Foreskin fibroblast (primary cell): ENCODE results near the gene CD163.

GRCh38 chr12:7071943-7072529 lies 11.5 kb downstream of the C1S start:
- RRBS: no CpG with 5 or more reads among the region's 7 CpGs

DNA sequence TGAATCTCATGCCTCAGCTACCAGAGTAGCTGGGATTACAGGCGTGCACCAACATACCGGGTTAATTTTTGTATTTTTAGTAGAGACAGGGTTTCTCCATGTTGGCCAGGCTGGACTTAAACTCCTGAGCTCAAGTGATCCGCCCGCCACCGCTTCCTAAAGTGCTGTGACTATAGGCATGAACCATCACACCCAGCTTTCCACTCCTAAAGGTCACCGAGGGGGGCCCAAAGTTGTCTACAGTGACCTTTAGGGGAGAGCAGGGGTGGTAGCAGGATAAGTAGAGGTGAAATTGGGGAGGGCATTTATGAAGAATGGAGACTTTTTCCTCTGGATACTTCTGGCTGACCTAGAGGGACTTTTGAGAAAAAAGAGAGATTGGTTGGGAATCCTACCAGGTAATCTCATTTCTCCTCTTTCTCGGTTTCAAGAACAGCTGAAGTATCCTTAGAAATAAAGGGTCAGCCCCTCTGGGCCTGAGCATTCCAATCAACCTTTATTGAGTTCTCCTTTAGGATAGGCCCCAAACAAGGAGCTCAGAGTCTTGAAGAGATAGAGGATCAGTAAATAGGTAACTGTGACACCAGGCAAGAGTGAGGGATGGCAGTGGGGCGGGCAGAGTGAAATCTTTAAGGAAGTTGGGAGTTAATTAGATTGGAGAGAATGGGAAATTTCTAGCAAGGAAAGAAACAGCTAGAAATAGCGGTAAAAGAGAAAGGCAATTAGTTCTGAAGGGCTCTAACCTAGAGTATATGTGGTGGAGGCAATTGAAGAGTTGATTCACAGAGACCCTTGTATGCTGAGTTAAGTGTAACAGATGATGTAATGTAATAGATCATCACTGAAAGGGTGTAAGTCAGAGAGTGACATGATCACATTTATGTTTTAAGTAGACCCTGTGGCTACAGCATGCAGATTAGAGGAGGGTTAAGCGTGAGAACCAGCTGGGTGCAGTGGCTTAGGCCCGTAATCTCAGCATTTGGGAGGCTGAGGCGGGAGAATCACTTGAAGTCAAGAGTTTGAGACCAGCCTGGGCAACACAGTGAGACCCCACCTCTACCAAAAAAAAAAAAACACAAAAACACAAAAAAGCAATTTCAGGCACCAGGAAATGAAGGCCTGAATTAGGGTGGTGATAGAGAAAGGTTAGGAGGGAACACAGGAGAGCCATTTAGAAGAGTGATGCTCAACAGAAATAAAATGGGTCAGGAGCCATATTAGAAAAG lies 3.3 kb downstream of the RBP5 start:
- RRBS: no CpG with 5 or more reads among the region's 12 CpGs

GRCh38 chr12:7210335-7210977 lies 21.0 kb downstream of the PEX5 start:
- RRBS: no CpG with 5 or more reads among the region's 7 CpGs

DNA sequence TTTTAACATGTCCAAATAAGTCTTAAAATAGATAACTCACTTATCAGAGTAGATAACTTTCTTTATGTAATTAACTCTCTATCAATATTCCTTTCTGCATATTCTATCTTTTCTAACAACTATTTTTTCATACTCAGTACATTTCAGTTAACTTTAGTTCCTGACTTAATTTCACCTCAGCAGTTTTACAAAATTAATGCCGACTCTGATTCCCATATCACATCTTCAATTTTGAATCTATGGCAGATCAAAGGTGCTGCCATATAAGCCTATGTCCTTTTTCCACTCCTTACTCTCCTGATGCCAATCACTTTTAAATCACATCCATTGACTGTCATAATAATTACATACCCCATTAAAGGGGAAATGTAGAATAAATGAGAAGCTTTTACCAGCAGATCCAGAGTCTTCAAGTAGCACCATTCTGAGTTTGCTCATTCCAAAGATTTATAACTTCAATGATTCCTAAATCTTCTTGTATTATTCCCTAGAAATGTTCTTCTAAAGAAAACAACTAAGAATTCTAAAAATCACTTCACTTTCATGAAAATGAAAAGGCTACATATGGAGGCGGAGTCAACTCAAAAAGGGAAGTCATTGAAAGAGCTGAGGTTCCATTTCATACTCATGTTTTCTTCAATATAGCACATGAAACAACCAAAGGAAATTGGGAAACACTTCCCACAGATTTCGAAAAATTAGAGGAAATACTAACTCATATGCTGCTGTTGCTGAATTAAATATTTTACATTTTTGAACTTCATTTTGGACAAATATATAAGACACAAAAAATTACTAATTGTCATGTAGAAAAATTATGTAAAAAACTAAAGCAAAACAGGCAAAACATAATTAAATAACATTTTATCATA lies at the start of gene CD163:
Gene CD163, minus strand, starts transcription at position 525 of the 872 bp plus-strand sequence.
- RRBS: no CpG with 5 or more reads among the region's 3 CpGs

DNA sequence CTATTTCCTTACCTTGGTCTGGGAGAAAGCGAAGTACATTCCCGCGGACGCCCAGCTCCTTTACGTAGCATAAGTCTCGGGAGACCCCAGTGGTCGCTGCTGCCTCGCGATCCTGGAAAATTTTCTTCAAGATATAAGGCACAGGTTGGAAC lies 250 bp downstream of the GDF3 start:
- RRBS: no CpG with 5 or more reads among the region's 9 CpGs

DNA sequence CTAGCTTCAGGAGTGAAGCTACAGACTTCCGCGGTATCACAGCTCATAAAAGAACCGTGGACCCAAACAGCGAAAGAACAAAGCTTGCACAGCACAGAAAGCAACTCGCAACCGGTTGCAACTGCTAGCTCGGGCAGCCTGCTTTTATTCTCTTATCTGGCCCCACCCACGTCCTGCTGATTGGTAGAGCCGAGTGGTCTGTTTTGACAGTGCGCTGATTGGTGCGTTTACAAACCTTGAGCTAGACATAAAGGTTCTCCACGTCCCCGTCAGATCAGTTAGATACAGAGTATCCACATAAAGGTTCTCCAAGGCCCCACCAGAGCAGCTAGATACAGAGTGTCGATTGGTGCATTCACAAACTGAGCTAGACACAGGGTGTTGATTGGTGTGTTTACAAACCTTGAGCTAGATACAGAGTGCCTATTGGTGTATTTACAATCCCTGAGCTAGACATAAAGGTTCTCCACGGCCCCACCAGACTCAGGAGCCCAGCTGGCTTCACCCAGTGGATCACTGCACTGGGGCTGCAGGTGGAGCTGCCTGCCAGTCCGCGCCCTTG lies 4.4 kb upstream of the CLEC4C start:
- RRBS: no CpG with 5 or more reads among the region's 17 CpGs

- RRBS: no CpG with 5 or more reads among the region's 6 CpGs
These were observed 29.1 kb downstream of the SLC2A14 start for GRCh38 chr12:7843671-7843922.

GRCh38 chr12:7907090-7907487 lies 28.9 kb downstream of the SLC2A3 start:
- RRBS: no CpG with 5 or more reads among the region's 4 CpGs

DNA sequence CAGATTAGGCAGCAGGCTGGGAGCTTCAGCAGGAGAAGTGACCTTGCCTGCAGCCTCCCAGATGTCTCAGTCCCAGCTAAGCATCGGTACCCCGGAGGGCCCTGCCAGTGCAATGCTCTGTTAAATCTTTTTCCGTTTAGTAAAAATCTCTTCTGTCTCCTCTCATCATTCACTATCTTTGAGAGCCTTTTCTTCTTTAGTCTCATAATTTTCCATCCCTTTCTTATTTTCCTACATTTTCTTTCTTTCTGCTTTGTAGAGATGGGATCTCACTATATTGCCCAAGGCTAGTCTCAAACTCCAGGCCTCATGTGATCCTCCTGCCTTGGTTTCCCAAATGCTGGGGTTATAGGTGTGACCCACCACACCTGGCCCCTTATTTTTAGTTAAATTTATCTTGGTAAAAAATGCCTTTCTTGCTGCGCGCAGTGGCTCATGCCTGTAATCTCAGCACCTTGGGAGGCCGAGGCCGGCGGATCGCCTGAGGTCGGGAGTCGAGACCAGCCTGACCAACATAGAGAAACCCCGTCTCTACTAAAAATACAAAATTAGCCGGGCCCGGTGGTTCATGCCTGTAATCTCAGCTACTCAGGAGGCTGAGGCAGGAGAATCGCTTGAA lies 1.1 kb downstream of the SLC2A3 start:
- RRBS: no CpG with 5 or more reads among the region's 15 CpGs

DNA sequence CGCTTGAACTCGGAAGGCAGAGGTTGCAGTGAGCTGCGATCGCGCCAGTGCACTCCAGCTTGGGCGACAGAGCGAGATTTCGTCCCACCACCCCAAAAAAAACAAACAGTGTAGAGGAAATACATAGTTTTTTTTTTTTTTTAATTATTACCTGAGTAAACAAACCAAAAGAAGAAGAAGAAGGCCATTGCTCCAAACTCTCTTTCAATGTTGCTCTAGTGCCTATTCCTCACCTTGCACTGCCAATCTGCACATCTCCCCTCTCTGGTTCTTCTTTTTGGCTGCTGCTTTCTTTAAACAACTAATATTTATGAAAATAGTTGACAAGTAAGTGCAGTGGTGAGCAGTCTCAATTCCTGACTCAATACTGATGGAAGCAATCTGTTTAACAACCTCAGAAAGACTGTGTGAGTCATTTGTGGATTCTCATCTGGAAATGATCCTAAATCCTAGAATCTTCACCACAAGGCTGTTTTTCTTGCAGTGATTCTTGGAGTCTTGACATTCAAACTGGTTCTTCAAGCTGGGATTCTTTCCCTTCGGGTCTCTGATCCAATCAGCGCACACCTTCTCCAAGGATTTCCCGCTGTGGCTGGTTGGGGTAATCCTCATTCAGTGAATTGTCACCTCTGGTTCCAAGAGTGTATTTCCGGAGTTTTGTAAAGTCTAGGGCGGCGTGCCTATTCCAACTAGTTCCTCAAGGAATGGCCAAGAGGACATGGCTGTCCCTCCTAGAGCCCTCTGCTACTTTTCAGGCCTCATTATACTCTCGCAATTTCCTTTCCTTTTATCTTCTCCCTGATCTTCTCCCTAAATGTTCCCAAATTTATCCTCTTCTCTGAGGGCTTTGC lies 37.9 kb upstream of the FOXJ2 start:
- RRBS: no CpG with 5 or more reads among the region's 15 CpGs

- RRBS: no CpG with 5 or more reads among the region's 1 CpG
These were observed 3.5 kb upstream of the C3AR1 start for GRCh38 chr12:8069577-8070118.

- RRBS: 6% methylated on average over 3 of the region's 66 CpGs
These were observed 65.4 kb upstream of the CLEC6A start for GRCh38 chr12:8390213-8390928.

GRCh38 chr12:8396475-8397060 lies 59.2 kb upstream of the CLEC6A start:
- RRBS: no CpG with 5 or more reads among the region's 55 CpGs

DNA sequence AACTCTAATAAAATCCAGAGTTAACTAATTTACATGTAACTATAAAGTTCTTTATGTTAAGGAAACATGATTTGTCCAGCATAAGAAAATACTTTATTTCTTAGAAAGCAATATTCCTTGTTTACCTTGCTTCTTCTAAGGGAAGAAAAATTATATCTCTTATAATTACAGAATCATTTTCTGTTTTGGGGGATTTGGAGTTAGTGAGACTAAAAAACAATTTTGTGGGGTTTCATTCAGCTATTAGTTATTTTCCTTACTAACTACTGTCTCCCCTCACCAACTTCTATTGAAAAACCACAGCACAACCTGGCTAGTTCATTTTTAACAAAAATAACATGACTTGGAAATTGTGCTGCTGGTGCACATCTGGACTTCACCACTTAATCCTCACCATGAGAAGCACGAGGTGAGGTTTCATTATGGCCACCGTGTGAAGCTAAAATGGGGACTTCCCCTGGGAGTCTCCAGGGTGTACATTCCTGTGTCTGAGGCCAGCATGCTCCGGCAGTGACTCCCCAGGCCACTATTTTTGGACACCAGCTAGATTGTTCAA lies 16.6 kb upstream of the AICDA start:
- RRBS: no CpG with 5 or more reads among the region's 3 CpGs

- RRBS: no CpG with 5 or more reads among the region's 5 CpGs
These were observed 17.9 kb downstream of the MFAP5 start for GRCh38 chr12:8644381-8645423.

DNA sequence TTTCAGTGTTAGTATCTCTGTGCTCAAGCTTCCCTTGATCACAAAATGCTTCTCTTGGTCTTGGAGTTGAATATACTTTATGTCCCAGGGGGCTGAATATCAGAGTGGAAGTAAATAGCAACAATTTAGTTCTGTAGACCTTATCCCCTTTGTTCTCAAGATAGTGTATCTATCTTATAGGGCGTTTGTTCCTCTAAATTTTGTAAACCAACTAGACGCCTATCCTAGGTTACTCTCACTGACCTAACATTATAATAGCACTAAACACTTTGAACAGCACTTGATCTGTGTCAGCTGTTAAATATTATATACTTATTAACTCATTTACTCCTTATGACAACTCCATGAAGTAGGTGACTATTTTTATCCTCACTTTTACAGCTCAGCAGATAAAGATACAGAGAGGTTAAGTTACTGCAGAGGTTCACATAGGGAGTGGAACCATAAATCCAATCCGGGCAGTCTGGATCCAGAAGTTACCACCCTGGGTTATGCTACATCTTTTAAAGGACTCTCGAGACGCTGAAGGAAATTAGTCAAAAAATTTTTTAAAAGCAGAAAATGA lies 1.5 kb upstream of the RIMKLB start:
- RRBS: no CpG with 5 or more reads among the region's 5 CpGs

DNA sequence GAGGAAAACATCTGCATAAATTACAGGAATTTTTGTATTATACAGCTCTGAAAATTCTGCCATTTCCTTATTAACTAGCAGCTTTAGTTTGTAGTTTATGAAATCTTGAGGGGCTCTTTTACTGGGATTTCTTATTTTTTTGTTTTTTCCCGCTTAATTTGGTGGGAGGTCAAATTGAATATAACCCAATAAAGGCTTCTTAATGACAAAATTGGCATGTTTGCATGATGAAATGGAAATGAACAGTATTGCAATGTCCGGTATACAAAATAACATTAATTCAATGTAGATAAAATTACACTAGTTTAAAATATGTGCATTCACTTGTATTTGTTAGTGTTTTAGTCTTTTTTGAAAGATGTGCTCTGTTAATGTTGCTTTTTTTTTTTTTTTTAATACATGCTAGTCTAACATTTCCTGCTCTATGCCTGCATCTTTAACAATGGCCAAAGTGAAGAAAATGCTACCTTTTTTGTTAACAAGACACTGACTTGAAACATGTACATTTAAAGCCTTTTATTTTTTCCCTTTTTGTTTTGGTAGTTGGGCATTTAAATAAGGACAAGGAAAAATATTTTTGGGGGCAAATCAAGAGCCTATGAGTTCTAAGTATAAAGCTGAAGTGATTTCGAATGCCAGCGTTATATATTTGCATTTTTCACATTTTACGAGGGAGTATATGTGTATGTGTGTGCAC lies 48.1 kb upstream of the A2ML1 start:
- RRBS: no CpG with 5 or more reads among the region's 5 CpGs

DNA sequence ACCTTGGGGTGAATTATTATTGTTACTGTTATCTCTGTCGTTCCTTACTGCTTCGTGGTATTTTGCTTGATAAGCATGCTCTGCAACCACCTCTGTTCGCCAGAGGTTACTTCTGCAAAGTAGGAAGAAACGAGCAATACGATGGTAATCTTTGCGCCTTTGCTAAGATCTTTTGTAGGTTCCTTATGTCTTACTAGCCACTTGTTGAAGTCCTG lies 706 bp upstream of the M6PR start:
- RRBS: no CpG with 5 or more reads among the region's 6 CpGs

- RRBS: 88% methylated on average over 4 of the region's 29 CpGs
These were observed 8.7 kb upstream of the A2M start for GRCh38 chr12:9124059-9125185.